Thyroid gland (tissue), 7 donors: ENCODE measurements around a stretch of chr7.

- PRO-cap, 2 experiments, result no peak in any of the 2 experiments
- RAMPAGE, long total RNA, 5 experiments, result no peak in any of the 5 experiments
Measured at GRCh38 chr7:151768991-151769887, 107.7 kb downstream of the PRKAG2 start.

DNA sequence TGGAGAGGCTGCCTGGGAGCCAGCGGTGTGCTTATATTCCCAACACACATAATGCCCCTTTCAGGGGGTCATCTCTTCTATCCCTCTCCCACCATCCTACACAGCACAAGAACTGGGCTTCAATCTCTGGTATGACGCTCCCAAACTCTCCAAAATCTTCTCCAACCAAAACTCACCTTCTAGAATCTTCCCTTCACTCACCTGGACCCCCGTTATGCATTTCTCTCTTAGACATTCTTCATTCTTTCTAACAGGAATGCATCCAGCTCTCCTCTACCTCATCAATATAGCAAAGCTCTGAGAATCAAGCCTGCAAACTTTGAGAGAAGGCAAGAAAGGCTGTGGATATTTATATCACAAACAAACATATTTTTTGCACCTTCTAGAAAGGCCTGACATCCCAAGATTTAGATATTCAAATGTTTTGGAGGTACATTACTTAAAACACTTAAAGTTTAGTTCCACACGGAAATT, 104.7 kb downstream of the PRKAG2 start:
- PRO-cap, 2 experiments, result no peak in any of the 2 experiments
- RAMPAGE, long total RNA, 5 experiments, result no peak in any of the 5 experiments

DNA sequence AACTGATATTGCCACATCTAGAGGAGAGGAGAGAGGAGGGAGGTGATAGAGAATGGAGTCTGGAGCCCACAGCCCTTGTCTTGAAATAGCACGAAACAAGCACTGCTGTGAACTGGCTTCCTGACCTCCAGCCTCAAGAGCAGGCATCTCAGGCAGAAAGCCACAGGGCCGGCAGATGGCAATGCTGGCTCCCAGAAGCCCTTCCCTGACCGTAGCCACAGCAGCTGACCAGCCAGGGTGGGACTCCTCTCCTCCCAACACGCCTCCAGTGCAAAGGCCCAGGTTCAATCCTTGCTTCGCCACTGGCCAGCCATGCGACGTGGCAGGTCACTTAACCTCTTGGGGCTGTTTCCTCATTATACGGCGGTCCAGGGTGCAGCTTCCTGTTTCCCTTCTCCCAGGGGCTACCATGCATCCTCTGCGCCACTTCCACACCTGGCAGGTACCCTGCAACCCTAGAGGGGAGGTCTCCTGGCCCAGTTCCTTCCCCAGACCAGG, 12.8 kb downstream of the PRKAG2 start:
- PRO-cap, 2 experiments, result no peak in any of the 2 experiments
- RAMPAGE, long total RNA, 5 experiments, result no peak in any of the 5 experiments

- PRO-cap, 2 experiments, result no peak in any of the 2 experiments
- RAMPAGE, long total RNA, 5 experiments, result no peak in any of the 5 experiments
Measured at GRCh38 chr7:151866633-151867095, 10.3 kb downstream of the PRKAG2 start.

- PRO-cap, 2 experiments, result peak in 1 of 2 experiments; most common plus-strand start chr7:151868262 (in 1); most common minus-strand start chr7:151868072 (in 1)
- RAMPAGE, long total RNA, 5 experiments, result no peak in any of the 5 experiments
Measured at GRCh38 chr7:151867789-151868886, 8.8 kb downstream of the PRKAG2 start.

- PRO-cap, 2 experiments, result no peak in any of the 2 experiments
- RAMPAGE, long total RNA, 5 experiments, result no peak in any of the 5 experiments
Measured at GRCh38 chr7:152161927-152162937, 136.8 kb downstream of the GALNT11 start.

GRCh38 chr7:152434149-152434822, 1.5 kb downstream of the KMT2C start:
- PRO-cap, 2 experiments, result no peak in any of the 2 experiments
- RAMPAGE, long total RNA, 5 experiments, result no peak in any of the 5 experiments

GRCh38 chr7:152807855-152808180, 48.3 kb downstream of the ACTR3B start:
- PRO-cap, 2 experiments, result peak in 1 of 2 experiments; most common plus-strand start chr7:152807914 (in 1)
- RAMPAGE, long total RNA, 5 experiments, result no peak in any of the 5 experiments

DNA sequence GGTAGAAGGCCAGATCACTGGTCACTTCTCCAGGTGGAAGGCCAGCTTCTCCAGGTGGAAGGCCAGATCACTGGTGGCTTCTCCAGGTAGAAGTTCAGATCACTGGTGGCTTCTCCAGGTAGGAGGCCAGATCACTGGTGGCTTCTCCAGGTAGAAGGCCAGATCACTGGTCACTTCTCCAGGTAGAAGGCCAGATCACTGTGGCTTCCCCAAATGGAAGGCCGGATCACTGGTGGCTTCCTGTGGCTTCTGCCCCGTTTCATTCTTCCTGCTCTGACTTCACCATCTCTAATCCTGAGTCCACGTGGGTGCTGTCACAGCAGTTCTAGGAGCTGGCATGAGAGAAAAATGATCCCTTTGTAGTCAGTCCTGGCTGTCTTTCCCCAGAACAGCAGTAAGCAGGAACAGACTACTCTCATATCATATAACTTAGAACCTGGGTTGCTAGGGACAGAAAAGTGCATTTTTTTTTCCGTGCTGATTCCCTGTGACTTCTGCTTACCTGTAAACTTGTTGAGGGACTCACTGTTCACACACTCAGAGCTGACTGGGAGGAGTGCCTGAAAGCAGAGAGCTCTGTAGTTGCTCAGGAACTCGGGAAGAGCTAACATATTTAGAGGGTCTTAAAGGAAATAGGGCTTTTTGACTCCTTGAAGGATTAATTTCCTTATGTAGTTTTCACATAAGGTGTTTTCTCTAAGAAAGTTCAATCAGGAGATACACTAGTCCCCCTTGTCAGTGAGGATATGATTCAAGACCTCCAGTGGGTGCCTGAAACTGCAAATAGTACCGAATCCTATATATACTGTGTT, 91.0 kb downstream of the ACTR3B start:
- PRO-cap, 2 experiments, result no peak in any of the 2 experiments
- RAMPAGE, long total RNA, 5 experiments, result no peak in any of the 5 experiments

GRCh38 chr7:152933061-152933473, 173.5 kb downstream of the ACTR3B start:
- PRO-cap, 2 experiments, result no peak in any of the 2 experiments
- RAMPAGE, long total RNA, 5 experiments, result no peak in any of the 5 experiments

GRCh38 chr7:153406892-153407578, 645.2 kb upstream of the DPP6 start:
- PRO-cap, 2 experiments, result no peak in any of the 2 experiments
- RAMPAGE, long total RNA, 5 experiments, result no peak in any of the 5 experiments

- PRO-cap, 2 experiments, result no peak in any of the 2 experiments
- RAMPAGE, long total RNA, 5 experiments, result no peak in any of the 5 experiments
Measured at GRCh38 chr7:154051070-154051752, 987 bp upstream of the DPP6 start.

- PRO-cap, 2 experiments, result peak in 2 of 2 experiments; most common plus-strand start chr7:155003452 (in 1)
- RAMPAGE, long total RNA, 5 experiments, result start-site peak on the plus strand in 1 of 5 experiments, at chr7:155003442-155003480 at its widest, 40 reads per replicate
Measured at GRCh38 chr7:155003254-155003795, 401 bp upstream of the PAXIP1 start.

- PRO-cap, 2 experiments, result no peak in any of the 2 experiments
- RAMPAGE, long total RNA, 5 experiments, result no peak in any of the 5 experiments
Measured at GRCh38 chr7:155221437-155221900, 76.2 kb upstream of the INSIG1 start.

GRCh38 chr7:155224197-155224848, 73.4 kb upstream of the INSIG1 start:
- PRO-cap, 2 experiments, result no peak in any of the 2 experiments
- RAMPAGE, long total RNA, 5 experiments, result no peak in any of the 5 experiments

DNA sequence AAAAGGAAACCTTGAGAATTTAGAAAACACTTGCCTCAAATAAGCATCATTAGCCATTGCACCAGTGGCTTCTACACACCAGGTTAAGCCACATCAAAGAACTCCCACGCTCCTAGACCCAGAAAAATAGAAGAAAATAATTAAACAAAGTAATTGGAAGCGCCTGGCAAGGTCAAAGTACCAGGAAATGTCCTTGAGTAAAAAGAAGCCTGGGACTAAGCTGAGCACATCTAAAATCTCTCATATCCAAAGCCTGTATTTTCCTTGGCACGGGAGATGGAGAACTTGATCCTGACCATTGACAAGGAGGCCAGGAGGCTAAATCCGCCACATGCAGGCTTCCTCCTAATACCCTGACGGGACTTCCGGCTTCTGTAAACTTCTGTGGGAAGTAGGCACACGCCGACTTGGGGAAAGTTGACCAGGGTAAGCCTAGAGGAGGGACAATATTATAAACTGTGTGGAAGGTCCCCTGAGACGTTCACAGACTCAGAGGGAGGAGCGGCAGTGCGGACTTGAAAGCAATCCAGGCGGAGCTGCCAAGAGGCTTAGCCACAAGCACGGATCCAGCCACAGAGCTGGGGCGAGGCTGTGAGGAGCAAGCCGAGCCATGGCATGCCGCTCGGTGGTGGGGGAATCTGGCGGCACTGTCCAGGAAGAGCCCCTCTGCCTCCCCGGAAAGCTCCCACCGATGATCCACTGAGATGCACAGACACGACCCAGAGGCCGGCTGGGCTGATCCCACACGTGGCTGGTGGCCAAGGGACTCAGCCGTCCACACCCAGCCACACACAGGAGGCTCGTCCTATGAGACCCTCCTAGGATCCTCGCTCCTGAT, 40.2 kb upstream of the INSIG1 start:
- PRO-cap, 2 experiments, result peak in 2 of 2 experiments; most common plus-strand start position 575 of the sequence (in 2)
- RAMPAGE, long total RNA, 5 experiments, result no peak in any of the 5 experiments

- PRO-cap, 2 experiments, result no peak in any of the 2 experiments
- RAMPAGE, long total RNA, 5 experiments, result no peak in any of the 5 experiments
Measured at GRCh38 chr7:155295578-155296021, 2.1 kb upstream of the INSIG1 start.

DNA sequence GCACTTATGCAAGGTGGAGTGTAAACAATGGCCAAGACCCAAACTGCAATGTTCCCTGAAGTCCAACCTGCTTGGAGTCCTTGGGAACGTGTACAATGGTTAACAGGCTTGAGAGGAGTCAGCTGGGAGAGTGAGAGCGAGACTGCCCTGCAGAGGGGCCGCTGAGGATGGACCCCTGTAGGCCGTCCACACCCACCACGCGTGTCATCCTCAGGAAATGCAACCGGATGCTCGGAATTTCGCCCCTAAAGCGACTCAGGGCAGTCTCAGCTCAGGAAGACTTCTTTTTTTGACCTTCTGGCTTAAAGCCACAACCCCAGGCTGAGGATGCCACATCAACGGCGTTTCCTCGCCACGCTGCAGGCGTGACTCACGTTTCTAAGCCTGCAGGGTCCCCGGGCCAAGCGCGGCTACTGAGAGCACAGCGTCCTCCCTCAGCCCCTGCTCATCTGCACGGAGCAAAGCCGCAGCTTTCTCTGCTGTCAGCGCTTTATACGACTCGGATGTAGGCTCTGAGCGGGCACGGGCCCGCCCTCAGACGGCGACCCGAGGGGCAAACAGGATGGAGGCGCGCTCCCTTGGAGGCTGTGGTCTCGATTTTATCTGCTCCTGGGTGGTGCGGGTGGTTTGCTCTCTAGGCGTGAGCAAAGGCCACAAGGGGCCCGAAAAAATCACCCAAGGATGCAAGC, 877 bp upstream of the INSIG1 start:
- PRO-cap, 2 experiments, result peak in 1 of 2 experiments; most common plus-strand start position 389 of the sequence (in 1); most common minus-strand start position 466 of the sequence (in 1)
- RAMPAGE, long total RNA, 5 experiments, result no peak in any of the 5 experiments

GRCh38 chr7:155306798-155307908, 9.5 kb downstream of the INSIG1 start:
- PRO-cap, 2 experiments, result no peak in any of the 2 experiments
- RAMPAGE, long total RNA, 5 experiments, result no peak in any of the 5 experiments

- PRO-cap, 2 experiments, result no peak in any of the 2 experiments
- RAMPAGE, long total RNA, 5 experiments, result no peak in any of the 5 experiments
Measured at GRCh38 chr7:155308236-155308685, 10.6 kb downstream of the INSIG1 start.